ENCODE results near the genes GLIPR2, GNE, RNF38, MELK and FBXO10.

GRCh38 chr9:35790195-35791025, 981 bp upstream of the NPR2 start:
- RRBS = 60% methylated on average over 5 of the region's 27 CpGs

- RRBS = no CpG with 5 or more reads among the region's 18 CpGs
Measured at GRCh38 chr9:35915642-35916499, 6.6 kb downstream of the SPAAR start.

GRCh38 chr9:36136144-36136920, at the start of gene GLIPR2:
Gene GLIPR2 (plus strand): TSS chr9:36136733.
- RRBS = 1% methylated on average over 69 of the region's 94 CpGs

- RRBS = under 1% methylated on average over 10 of the region's 76 CpGs
Measured at GRCh38 chr9:36258273-36259315, at the start of gene GNE. Gene GNE (minus strand): TSS chr9:36258448.

DNA sequence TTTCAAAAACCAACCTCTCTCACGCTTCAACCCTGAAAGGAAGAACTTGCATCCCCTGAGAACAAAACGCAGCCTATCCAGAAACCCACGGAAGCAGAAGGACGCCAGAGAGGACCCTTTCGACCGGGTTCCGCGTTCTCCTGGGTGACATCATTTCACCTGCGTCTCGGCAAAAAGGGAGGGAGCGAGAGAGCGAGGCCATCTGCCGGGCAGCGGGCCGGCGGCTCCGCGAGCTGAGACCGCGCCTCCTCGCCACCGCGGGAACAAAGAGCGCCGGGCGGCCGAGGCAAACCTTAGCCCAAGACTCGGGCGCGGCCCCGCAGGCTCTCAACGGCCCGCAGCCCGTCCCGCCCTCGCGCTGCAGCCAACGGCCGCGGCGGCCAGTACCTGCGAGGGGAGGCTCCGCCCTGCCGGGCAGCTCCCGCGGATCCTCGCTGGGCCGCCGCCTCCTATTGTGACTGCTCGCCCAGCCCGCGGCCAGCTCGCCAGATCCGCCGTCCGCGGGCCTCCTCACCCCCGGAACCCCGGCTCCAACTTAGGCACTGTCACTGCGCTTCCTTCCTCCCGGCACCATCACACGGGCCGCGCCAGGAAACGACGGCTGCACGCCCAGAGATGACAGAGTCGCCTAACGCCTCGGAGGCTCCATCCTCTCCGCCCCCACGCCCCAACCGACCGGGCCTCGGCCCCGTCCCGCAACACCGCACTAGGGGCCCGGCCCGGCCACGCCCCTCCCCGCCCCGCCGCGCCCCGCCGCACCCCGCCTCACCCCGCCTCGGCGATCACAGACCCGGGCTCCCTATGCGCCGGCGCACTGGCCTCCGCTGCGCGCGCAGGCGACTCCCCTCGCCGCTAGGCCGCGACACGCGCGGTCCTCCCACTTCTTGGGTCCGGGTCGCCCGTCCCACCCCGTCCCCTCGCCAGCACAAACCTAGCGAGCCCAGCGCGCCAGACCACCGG, at the start of gene RNF38:
TSS of gene RNF38 (minus strand) at position 103 of the 960 bp plus-strand sequence.
- RRBS = under 1% methylated on average over 78 of the region's 116 CpGs

DNA sequence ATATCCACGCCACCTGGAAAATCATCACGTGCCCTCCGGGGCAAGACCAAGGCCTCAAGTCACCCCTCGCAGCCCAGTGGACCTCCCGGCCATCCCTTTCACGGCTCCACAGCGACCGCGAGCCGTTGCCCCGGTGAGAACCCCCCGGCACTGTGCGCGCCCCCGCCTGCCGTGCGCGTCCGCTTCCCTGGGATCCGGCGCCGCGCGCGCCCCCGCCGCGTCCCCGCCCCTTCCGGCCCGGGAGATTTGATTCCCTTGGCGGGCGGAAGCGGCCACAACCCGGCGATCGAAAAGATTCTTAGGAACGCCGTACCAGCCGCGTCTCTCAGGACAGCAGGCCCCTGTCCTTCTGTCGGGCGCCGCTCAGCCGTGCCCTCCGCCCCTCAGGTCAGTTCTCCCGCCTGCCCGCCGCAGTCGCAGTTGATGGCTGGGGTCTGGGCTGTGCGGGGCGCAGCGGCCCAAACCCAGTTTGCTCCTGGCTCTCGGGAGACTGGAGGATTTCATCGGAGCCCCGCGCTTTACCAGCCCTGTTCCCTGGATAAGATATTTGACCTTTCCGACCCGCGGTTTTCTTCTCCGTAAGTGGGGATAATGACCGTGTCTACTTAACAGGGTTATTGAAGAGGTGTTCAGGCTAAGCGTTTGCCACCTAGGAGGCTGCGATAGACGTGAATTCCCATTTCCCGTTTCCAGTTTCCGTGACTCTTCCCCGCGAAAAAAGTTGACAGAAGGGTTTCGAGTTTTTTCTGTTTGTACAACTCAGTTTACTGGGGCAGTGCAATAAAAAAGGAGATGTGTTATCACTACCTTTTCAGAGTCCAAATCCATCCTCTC, at the start of gene MELK:
TSS of gene MELK (plus strand) at position 275 of the 834 bp plus-strand sequence.
- RRBS = 2% methylated on average over 27 of the region's 70 CpGs

GRCh38 chr9:36818809-36819374, 215.2 kb downstream of the PAX5 start:
- RRBS = 9% methylated on average over 7 of the region's 21 CpGs

GRCh38 chr9:36999642-37000359, 34.3 kb downstream of the PAX5 start:
- RRBS = no CpG with 5 or more reads among the region's 9 CpGs

GRCh38 chr9:37002466-37002985, 31.5 kb downstream of the PAX5 start:
- RRBS = 10% methylated on average over 18 of the region's 57 CpGs

DNA sequence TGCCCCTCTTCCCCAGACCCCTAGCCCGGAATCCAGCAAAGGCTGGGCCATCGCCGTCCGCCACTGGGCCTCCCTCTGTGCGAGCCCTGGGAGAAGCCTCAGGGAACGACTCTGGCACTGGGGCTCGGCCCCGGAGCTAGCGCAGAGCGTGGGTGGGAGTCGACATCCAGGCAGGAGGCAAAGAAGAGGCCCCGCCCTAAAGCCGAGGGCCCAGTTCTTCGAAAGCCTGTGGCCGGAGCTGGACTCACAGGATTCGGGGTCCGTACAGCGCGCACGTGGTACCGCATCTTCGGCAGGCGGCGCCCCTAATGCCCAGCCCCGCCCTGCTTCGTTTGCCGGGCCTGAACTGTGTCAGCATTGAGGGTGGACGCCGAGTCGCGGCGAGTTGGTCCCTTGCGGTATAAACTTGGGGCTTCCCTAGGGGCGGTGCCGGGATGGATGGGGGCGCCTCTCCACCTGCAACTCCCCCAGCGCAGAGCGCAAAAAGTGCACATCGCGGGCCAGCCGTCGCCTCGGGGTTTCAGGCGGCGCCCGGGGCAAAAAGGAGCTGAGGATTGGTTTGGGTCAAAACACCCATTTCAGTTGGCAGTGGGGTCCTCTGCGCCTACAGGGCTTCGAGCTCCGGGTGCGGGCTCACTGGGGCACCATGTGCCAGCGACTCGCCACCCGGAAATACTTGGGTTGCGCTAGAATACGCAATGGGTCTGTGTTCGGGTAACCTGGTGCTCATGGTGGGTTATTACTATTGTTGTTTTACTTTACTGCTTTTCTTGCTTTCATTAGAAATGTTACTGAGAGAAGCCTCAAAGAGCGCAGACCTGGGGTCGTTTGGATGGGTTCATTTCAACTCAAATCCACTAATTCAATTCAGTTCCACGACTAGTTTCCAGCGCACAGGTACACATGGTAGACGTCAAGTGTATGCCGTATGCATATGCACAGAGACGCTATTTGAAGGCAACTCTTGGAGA, 3.8 kb upstream of the PAX5 start:
- RRBS = 3% methylated on average over 36 of the region's 63 CpGs

- RRBS = no CpG with 5 or more reads among the region's 4 CpGs
Measured at GRCh38 chr9:37149497-37150841, 29.6 kb downstream of the ZCCHC7 start.

DNA sequence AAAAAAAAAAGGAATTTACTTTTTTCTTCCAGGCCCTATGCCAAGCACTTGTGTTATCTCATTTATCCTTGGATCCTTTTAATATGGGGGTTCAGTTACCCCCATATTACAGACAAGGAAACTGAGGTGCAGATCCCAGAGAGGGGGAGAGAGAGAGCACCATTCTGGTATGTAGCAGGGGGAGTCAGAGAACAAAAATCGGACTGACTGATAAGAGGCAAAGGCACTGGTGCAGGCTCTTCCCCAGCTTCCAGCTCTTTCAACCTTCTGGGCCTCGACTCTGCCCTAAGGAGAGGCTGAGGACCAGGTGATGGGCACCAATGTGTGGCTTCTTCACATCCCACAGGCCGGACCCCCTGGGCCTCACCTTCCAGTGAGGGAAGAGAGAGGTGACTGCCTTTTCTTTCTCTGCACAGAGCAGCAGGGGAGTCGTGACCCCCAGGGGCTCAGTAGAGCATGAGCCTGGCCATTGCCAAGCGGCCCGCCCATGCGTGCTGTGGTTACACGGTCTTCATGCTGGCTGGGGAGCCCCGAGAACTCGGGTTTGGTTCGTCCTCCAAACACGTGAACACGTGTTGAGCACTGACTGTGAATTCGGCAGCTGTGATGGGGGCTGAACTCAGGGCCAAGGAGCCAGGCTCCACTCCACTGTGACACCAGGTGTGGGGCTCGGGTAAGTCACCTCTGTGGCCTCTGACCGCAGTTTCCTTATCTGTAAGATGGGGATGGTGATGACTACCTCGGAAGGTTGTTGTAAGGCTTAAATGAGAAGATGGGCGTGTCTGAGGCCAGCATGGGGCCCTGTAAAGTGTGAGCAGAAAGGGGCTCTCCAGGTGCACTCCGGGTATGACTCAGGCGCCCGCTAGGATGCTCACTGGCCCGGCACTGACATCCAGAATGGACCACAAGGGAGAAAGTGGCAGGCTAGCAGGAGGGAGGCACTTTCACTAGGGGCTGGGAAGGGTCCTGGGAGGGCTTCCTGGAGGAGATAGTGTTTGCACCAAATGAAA, 13.5 kb upstream of the GRHPR start:
- RRBS = no CpG with 5 or more reads among the region's 22 CpGs

DNA sequence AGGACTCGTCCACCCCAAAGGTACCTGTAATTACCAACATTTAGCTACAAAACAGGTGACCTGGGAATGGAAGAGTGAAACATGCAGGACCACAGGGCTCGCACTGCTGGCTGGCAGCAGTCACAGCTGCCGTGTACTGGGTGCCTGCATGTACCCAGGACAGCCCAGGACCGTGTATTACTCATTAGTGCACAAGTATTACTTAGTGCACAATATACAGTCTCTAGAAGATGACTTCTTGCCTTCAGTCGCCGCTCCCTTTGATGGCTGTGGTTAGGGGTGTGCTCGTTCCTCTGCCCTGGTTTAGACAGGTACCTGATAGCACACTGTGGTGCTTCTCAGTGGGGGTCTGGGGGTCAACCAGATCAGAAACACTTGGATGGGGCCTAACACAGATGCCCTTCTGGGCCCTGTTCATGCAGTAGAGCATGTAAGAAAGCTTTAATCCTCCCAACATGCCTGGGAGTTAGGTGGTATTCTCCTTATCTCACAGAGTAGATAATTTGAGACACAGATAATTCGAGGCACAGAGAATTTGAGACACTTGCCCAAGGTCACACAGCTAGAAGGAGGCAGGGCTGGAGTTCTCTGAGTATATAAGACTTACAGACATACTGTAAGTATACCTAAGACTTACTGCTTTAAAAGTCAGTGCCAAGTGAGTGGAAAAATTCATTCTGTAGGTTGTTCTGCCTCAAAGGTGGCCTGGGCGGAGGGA, 8.9 kb downstream of the GRHPR start:
- RRBS = no CpG with 5 or more reads among the region's 9 CpGs

DNA sequence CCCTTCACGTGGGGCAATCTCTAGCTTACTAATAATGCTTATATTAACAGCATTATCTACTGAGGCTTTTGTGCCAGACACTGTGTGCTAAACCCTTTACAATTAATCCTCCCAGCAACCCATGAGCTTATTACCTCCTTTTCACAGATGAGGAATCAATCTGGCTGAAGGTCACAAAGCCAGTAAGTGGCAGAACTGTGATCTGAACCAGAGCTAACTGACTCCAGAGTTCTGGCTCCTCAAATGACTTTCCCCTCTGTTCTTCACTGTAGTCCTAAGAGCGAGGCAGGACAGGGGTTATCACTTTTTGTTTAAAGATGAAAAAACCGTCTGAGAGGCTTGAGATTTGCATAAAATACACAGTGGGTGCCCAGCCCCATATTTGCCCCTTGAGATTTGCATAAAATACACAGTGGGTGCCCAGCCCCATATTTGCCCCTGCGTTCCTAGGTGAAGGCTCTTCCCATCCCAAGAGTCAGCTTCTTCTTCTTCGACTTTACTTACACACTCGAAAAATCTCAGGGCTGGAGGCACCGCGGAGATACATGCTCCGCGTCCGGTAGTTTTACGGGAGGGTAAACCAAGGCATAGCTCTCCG, 693 bp downstream of the FBXO10 start:
- RRBS = 1% methylated on average over 3 of the region's 13 CpGs

GRCh38 chr9:37575986-37576836, at the start of gene FBXO10:
Gene FBXO10 (minus strand): TSS chr9:37576380.
- RRBS = 1% methylated on average over 32 of the region's 75 CpGs

DNA sequence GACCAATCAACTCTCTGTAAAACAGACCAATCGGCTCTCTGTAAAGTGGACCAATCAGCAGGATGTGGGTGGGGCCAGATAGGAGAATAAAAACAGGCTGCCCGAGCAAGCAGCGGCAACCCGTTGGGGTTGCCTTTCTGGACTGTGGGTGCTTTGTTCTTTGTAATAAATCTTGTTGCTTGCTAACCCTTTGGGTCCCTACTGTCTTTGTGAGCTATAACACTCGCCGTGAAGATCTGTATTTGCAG, 894 bp upstream of the TRMT10B start:
- RRBS = no CpG with 5 or more reads among the region's 6 CpGs

- RRBS = no CpG with 5 or more reads among the region's 5 CpGs
Measured at GRCh38 chr9:37968171-37968787, 64.4 kb upstream of the SLC25A51 start.

DNA sequence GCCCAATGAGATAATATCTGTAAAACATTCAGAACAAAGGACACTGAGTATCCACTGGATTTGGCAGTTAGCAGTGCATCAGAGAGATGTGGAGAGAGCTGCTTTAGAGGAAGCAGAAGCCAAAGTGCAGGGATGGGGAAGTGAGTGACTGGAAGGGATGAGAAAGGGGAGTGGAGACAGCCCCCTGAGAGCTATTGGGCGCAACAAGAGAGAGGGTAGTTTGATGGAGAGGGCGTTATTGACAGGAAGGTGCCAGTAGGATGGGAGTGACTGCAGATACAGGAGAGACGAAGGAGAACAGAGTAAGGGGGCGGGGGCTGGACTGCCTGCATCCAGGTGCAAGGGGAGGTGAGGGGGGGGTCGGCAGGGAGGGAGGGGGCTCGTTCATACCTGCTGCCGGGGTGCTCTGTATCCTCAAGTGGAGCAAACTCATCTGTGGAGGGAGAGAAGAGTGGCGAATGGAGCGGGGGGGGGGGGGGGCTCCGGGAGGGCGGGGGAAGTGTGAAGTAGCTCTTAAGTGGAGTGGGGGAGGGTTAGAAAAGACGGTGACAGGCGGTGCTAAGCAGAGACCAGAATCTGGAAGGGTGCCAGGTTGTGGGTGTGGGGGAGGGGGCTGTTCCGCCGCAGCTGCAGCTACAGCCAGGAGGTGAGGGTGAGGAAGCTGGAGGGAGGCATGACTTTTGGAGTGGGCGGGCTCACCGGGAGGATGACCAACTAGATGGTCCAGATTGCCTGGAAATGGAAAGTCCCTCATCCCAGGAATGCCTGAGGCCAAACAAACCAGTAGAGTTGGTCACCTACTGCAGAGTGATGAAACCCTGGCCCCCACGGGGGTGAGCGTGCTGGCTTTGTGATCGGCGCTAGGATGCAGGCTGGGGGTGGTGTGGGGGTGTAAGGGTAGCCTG, 157.8 kb upstream of the SHB start:
- RRBS = 3% methylated on average over 3 of the region's 21 CpGs

- RRBS = no CpG with 5 or more reads among the region's 6 CpGs
Measured at GRCh38 chr9:38388851-38389656, 3.4 kb upstream of the ALDH1B1 start.